Foreskin fibroblast (primary cell): ENCODE measurements around a stretch of chr20.

DNA sequence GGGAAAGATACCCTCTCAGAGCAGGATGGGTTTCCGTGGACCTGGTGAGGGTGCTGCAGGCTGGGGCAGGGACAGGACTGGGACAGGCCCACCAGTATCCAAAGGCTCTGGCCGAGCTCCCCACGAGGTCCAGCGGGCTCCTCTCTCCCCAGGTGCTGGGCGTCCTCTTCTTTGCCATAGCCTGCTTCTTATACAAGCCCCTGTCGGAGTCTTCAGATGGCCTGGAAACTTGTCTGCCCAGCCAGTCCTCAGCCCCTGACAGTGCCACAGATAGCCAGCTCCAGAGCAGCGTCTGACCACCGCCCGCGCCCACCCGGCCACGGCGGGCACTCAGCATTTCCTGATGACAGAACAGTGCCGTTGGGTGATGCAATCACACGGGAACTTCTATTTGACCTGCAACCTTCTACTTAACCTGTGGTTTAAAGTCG, 29.3 kb downstream of the SLCO4A1 start:
- RRBS, result no CpG with 5 or more reads among the region's 16 CpGs

DNA sequence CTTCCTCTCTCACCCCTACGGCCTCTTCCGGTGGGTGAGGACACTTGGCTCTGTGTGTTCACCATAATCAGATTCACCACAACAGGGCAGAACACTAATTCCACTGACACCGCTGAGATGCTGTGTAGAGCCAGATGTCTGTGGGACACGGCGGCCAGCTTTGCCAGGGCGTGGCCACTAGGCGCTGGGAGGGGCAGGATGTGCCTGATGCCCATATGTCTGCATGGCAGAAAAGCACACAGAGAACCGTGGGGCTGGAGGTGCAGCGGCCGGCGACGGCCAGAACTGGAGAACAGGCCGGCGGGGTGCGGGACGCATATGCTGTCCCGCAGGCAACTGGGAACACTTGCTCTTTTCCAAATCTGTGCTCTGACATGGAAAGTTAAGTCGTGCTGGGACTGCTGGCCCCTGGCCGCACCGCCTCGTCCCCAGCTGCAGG, 30.9 kb downstream of the NTSR1 start:
- RRBS, result no CpG with 5 or more reads among the region's 21 CpGs

DNA sequence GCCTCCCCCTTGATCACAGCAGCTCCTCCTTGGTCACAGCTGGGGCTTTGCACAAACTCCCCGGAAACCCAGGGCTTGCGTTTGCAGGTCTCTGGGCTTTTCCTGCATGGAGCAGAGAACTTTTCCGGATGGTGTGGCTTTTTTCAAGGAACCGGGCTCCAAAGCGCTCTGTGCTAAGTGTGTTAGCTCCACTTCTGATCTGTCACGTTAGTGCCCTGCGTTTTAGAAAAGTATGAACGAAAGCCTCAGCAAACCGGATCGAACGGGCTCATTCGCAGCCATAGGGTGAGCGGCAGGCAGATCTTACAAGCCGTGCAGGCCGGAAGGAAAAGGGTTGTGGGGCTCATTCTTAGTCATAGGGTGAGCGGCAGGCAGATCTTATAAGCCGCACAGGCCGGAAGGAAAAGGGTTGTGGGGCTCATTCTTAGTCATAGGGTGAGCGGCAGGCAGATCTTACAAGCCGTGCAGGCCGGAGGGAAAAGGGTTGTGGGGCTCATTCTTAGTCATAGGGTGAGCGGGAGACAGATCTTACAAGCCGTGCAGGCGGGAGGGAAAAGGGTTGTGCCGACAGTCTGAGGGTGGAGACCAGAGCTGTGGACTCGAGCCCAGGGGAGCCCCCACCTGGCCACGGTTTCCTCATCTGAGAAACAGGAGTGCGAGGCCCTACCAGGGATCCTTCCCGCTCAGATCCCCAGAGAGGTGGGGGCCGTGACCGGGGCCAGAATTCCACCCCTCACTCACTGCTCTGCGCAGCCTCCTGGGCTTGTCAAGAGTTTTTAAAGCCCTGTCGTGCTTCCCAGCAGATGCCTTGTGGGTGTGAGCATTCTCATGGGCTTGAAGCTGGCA, 31.6 kb downstream of the NTSR1 start:
- RRBS, result 26% methylated on average over 10 of the region's 33 CpGs

DNA sequence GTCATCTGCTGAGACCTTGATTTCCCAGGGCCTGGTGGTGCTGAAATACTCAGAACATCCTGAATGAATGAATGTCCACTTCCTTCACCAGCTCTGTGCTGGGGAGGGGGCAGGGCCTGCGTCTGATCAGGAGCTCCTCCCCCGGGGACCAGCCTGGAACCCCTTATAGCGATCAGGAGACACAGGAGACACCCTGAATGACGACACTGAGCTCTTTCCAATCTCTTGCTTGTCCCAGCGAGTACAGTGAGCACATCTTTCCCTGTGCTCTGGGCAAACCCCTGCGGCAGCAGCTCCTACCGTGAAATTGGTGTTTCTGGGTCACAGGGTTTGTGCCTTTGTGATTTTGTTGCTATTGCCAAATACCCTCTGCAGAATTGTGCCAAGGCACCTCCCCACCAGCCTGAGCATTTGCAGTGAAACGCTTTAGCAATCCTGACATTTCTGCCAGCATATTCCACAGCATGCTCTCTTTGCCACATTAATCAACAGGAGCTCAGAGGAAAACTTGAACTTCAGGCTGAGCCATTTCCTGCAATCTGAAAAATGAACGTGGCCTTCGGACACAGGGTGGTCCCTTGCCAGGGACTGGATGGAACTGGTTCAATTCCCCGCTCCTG, 23.2 kb upstream of the MRGBP start:
- RRBS, result no CpG with 5 or more reads among the region's 11 CpGs

GRCh38 chr20:62796942-62797256, 626 bp downstream of the MRGBP start:
- RRBS, result no CpG with 5 or more reads among the region's 13 CpGs

GRCh38 chr20:62850346-62851128, 11.1 kb downstream of the TCFL5 start:
- RRBS, result 65% methylated on average over 4 of the region's 24 CpGs

DNA sequence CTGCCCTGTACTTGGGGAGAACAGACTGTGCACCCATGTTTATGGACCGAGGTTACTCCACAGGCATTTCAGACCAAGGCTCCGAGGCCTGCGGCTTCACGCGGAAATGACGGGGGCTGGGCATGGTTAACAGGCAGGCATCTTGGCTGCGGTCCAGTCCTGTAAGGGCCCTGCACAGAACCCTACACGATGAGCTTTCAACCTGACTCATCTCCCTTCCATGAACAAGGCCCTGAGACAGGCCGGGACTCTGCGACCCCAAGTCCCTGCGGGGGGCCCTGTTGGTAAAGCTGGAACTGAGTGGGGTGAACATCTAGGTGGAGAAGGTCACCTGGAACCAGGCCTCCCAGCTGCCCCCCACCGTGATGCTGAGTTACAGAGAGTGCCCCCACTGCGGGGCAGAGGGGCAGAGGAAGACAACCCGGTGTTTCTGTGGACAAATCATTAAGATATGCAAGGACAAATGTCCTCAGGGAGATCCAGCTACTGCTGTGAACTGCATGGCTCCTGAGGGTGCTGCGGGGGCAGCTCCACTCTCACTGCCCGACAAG, 26.0 kb upstream of the TCFL5 start:
- RRBS, result no CpG with 5 or more reads among the region's 16 CpGs

DNA sequence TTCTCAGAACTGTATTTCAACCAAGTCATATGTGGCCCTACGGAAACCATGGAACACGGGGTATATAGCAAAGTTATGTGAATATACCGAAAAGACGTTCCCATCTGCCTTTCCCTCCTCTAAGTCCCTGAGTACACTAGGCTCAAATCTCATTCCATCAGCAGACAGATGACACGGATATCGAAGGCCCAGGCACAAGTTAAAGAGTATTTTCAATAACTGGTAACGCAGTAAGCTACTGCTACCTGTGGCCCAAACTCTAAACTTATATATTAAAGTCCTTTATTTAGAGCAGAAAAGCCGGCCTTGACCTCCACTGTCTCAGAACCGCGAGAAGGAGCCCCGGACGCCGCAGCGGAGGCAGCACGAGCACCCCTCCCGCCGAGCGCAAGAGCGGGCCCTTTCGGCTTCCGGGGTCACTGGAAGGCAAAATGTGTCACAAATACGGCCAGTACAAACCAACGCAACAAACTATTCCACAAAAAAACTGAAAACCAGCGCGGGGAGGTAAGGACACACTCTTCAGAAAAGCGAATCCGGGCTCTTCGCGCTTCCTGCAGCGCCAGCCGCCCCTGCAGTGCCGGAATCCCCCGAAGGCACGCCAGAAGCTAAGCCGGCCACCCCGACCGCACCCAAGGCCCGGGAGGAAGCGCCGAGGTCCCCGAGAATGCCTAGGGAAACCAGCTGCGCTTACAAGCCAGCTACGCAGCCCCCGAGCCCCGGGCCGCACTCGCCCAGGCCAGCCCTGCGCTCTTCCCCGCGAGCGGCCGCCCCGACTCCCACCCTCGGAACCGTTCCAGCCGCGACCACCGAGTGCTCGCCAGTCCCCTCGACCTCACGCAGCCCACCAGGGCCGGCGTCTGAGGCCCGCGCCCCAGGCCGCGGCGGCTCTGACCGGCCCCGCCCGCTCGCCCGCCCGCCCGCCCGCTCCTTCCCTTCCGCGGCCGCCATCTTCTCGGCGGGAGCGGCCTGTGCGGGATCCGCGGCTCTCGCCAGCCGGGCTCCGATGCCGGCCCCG, 648 bp downstream of the DIDO1 start:
- RRBS, result 2% methylated on average over 42 of the region's 90 CpGs

DNA sequence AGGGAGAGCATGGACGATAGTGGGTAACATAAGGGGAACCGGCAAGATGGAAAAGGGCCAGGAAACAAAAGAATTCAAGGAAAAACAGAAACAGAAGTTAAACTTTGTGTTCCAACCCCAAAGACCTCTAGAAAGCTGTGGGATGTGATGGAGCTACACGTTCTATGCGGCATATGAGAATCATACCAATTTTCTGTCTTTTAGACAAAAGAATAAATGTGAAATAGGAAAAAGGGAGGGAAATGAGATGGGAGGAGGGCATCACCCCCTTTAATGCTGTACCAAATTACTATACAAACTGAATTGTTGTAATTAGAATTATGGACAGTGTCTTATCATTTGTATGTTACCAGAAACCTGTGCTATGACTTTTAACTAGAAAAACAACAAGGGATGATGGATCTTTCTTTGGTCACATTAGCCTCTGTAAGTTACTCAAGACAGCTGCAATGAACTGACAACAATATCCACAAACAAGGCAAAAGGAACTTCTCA, 4.1 kb upstream of the DIDO1 start:
- RRBS, result no CpG with 5 or more reads among the region's 4 CpGs

DNA sequence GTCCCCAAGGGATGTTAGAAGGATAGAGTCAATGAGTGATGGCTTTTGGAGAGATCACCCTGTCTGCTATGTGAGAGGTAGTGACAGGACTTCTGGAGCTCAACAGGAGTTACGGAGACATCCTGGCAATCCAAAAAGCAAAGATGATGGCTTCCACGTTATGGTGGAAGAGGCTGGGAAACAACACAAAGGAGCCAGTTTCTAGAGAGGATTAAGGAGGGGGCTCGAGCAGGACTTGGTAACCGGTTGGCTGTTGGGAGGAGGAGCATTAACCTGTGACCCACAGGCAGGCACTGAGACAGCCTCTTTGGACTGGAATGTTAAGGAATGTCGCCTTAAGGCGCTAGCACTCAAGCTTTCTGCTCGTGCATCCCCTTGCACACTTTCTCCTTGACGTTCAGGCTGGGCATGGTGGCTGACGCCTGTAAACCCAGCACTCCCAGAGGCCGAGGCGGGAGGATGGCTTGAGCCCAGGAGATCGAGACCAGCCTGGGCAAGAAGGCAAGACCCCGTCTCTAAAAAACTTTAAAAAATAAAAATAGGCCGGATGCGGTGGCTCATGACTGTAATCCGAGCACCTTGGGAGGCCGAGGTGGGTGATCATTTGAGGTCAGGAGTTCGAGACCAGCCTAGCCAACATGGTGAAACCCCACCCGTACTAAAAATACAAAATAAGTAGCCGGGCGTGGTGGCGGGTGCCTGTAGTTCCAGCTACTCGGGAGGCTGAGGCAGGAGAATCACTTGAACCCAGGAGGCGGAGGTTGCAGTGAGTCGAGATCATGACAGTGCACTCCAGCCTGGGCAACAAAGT, 2.0 kb upstream of the GID8 start:
- RRBS, result no CpG with 5 or more reads among the region's 25 CpGs

DNA sequence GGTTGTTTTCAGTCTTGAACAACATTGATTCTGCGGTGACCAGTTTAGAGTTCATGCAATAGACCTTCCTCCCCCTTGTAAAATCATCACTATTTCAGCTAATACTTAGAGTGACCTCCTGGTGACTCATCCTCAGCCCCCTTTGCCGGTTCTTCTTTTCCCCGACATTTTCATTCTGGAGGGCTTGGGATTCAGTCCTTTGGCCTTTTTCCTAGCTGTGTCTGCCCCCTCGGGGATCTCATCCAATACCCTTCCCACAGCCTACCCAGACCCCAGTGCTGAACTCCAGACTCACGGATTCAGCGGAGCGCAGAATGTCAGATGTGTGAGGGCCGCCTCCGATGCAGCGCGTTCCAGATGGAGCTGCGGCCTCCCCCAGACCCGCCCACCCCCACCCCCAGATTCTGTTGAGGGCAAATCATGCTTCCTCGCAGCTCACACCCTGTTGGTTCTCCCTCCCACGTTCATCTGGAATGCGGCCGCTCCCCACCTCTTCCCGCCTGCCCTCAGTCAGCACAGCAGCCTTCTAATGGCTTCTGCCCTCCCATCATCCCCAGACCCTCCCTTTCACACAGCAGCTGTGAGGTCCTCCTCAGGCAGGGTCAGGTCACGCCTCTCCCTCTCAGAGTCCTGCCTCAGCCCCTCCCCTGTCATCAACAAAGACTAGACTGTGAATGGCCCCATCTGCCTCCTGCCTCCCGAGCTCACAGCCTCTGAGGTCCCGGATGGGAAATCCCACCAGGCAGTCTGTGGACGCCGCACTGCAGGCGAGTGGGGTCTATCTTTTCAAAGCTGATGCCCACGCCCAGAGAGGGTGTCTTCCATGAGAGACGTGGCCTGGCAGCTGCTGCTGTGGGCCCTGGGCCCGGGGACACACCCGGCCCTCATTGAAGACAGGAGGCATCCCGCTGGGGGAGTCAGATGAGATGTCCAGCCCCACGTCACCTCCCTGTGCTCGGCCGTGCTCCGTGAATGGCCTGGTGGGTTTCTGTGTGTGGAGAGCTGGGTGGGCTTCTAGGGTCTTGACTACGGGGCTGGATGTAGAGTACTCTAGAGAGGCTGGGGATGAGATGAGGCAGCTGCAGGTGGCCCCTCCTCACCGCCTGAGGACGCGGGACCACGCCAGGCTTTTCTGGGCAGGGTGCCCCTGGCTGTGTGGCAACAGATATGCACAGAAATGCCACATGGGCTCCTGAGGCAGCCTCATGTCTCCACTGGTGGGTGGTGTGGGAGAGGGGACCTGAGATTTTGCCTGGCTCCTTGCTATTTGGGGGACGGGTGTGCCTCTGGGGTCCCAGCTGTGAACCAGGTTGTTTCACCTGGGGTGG, 8.0 kb upstream of the BHLHE23 start:
- RRBS, result no CpG with 5 or more reads among the region's 39 CpGs

DNA sequence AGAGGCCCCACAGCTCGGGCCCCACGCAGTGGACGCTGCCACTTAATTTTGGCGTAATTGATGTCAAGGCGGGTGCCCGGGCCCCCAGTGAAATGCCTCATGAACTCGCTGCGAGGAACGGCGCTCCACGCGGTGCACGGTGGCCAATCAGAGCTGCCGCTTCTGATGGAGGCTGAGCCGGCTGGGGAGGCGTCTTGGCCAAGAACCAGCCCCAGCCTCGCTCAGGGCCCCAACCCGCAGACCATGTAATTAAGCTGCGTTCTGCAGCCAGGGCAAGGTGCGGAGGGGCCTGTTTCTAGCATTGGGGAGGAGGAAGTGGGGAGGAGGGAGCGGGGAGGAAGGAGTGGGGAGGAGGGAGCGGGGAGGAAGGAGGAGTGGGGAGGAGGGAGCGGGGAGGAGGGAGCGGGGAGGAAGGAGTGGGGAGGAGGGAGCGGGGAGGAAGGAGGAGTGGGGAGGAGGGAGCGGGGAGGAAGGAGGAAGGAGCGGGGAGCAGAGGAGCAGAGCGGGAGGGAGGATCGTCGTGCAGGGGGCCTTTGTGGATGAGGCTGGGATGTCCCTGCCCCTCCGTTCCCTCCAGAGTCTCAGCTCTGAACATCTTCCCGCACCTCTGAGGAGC, 96.3 kb upstream of the BHLHE23 start:
- RRBS, result 2% methylated on average over 8 of the region's 32 CpGs

DNA sequence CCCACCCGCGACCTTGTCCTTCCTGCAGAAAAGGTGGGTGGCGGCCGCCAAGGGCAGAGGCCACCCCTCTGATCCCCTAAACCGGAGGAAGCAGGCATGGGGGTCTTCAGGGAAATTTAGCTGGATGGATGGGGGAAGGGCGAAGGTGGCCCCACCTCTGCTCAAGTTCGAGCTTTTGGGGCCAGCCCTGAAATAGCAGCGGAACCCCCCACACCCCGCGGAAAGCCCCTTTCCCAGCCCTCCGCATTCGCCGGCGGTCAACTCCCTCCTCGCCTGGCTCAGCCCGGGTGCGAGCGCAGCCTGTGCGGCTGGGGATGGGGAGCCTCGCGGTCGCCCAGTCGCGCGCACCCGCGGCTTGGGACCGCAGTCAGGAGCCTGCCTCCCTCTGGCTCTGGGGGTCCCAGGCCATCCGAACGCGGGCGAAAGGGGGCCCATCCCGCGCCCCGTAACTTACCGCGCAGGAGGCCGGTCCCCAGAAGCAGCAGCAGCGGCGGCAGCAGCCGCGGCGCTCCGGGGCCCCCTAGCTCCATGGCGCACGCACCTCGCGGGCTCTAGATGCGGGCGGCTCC, 429 bp downstream of the CHRNA4 start:
- RRBS, result 2% methylated on average over 8 of the region's 50 CpGs

- RRBS, result 79% methylated on average over 3 of the region's 18 CpGs
Measured at GRCh38 chr20:63365154-63365715, 4.1 kb upstream of the CHRNA4 start.

DNA sequence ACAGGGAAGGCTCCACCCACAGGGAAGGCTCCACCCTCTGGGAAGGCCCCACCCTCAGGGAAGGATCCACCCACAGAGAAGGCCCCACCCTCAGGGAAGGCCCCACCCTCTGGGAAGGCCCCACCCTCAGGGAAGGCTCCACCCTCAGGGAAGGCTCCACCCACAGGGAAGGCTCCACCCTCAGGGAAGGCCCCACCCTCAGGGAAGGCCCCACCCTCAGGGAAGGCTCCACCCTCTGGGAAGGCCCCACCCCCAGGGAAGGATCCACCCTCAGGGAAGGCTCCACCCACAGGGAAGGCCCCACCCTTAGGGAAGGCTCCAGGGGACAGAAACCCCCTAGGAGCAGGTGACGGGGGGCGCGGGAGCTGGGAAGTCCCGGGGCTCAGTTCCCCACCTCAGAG, 39.9 kb downstream of the KCNQ2 start:
- RRBS, result no CpG with 5 or more reads among the region's 4 CpGs

DNA sequence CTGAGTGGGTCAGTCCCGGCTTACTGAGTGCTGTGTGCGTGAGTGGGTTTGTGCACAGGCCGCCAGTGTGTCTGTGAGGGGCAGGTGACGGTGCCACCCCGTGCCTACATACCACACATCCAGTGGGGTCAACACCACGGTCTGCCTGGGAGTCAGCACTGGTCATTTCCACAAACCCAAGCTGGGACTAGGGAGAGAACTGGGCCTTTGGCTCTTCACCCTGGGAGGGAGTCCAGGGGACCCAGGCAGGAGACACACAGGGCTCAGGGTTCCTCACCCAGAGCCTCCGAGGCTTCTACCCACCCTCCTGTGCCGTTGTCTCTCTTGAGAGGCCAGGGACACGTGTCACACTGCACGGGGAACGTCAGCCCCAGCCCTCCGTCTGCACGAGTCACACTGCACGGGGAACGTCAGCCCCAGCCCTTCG, 3.0 kb upstream of the PTK6 start:
- RRBS, result no CpG with 5 or more reads among the region's 16 CpGs

- RRBS, result 74% methylated on average over 6 of the region's 16 CpGs
Measured at GRCh38 chr20:63567777-63568331, 6.2 kb downstream of the HELZ2 start.

- RRBS, result 4% methylated on average over 3 of the region's 16 CpGs
Measured at GRCh38 chr20:63573357-63573986, 567 bp downstream of the HELZ2 start.

GRCh38 chr20:63695179-63696112, 1.0 kb upstream of the TNFRSF6B start:
- RRBS, result 87% methylated on average over 5 of the region's 30 CpGs

- RRBS, result 4% methylated on average over 6 of the region's 19 CpGs
Measured at GRCh38 chr20:63774308-63774772, 34.8 kb downstream of the SLC2A4RG start.